Hair follicle dermal papilla cell (primary cell): ENCODE measurements around the gene HLA-DQB2.

GRCh38 chr6:32129242-32129684, 825 bp downstream of the FKBPL start:
- CAGE, long polyA plus RNA = no peak

- CAGE, long polyA plus RNA = no peak
These were observed 1.4 kb downstream of the PRRT1 start for GRCh38 chr6:32150305-32150709.

- CAGE, long polyA plus RNA = no peak
These were observed 601 bp upstream of the AGPAT1 start for GRCh38 chr6:32176474-32176895.

DNA sequence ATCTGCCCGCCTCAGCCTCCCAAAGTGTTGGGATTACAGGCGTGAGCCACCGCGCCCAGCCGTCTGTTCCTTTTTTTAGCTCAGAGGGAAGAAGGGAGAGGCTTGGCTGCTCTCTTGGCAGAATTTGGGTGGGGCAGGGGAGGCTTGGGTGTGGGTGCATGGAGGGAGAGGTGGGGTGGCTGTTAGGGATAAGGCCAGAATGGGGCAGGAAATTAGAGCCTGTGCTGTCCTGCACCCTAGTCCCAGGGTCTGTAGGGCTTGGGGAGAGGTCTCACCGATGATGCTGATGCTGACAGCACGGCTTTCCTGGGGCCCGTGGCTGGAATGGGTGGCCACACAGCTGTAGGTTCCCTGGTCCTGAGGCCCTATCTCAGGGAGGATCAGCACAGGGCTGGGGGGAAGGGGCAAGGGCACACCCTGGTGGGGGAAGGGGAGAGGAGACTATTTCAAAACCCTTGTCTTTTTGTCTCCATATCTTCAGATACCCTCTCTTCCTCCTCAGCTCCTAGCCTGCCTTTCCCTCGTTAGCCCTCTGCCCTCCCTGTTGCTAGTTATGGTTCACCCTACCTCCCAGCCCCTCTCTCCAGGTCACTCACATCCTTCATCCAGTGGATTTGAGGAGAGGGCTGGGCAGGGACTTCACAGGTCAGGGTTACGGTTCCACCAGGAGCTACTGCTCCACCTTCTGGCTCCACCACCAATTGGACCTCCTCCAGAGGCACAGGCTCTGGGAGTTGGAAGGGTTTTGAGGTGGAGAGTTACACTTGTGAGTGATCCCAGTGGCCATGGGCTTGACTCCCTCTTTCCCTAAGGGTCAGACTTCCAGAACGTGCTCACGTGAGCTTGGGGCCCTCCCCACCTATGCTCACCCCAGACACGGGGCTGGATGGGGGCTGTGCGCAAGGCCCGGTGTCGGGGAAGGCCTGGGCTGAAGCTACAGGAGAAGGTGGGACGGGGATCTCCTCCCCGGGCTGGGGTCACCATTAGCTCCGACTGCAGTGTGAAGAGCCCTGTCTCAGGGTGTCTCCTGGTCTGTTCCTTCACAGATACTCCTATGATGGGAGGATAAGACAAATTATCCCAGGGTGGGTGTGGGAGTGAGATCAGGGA, 1.7 kb downstream of the AGER start:
- CAGE, long polyA plus RNA = no peak

- CAGE, long polyA plus RNA = no peak
These were observed 391 bp downstream of the PBX2 start for GRCh38 chr6:32189503-32190118.

DNA sequence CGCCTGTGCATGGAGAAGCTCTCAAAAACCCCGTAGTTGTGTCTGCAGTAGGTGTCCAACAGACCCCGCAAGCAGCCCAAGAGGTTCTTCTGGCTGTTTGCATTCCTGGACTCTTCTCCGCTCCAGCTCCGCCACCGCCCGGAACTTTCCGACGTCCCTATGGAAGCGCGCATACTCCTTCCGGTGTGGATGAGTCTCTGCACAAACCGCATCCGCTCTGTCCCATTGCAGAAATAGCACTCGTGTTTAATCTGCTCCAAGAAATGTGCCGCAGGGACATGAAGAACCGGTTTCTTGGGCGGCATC, 20.1 kb downstream of the HLA-DRA start:
- CAGE, long polyA plus RNA = no peak

DNA sequence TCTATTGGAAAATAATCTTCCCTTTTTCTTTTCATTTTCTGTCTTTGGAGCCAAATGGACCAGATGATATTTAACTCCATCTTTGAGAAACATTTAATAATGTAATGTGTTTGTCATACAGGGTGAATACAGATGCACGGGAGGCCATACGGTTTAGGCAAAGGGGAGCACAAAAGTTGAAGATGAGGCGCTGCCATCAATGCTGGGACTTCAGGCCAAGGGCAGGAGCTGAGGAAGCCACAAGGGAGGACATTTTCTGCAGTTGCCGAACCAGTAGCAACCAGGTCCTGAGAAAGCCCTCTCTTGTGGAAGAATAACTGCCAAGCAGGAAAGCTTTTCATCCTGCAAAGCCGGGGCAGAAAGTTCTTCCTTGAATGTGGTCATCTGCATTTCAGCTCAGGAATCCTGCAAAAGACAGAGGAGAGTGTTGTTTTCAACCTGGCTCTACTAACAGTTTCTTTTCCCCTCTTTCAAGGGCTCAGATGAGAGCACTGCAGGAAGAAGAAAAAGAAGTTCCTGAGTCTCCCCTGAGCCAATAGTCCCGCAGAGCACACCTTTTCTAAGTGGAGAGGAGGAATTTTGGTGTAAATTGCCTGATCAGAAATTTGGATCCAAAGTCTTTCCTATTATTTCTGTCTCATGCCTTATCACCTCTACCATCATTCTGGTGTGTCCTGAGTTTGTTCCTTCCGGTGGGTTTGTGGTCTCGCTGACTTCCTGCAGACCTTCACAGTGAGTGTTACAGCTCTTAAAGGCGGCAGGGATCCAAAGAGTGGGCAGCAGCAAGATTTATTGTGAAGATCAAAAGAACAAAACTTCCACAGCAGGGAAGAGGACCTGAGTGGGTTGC, 10.7 kb downstream of the HLA-DRB1 start:
- CAGE, long polyA plus RNA = no peak

GRCh38 chr6:32581123-32581966, 8.3 kb downstream of the HLA-DRB1 start:
- CAGE, long polyA plus RNA = no peak

GRCh38 chr6:32588138-32588810, 1.4 kb downstream of the HLA-DRB1 start:
- CAGE, long polyA plus RNA = no peak

GRCh38 chr6:32623563-32624075, 13.6 kb upstream of the HLA-DQA1 start:
- CAGE, long polyA plus RNA = no peak

DNA sequence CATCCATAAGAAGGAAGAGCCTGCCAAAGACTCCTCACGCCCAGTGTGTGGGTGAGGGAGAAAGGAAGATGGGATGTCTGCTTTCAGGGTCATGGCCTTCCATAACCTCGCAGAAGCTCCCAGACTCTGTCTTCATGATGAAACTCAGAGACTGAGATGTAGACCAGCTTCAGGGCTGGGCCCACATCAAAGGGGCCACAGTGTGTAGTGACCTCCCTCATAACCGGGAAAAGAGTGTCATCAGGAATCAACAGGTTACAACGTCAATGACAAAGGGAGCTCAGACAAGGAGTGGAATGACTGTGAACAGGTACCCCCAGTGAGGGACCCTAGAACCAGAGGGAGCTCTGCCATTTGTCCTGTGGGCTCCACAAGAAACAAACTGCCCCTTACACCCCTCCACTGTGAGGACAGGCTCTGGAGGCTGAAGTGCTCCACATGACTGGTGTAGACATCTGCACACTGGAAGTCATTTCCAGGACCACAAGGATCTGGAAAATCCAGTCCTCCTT, 8.0 kb downstream of the HLA-DQB1 start:
- CAGE, long polyA plus RNA = no peak

- CAGE, long polyA plus RNA = no peak
These were observed at the start of gene HLA-DQB2 for GRCh38 chr6:32763427-32763726. HLA-DQB2 (minus strand) TSS chr6:32763532.

GRCh38 chr6:32937047-32937670, 3.7 kb downstream of the HLA-DMB start:
- CAGE, long polyA plus RNA = no peak

- CAGE, long polyA plus RNA = no peak
These were observed 19.0 kb upstream of the HLA-DOA start for GRCh38 chr6:33028351-33028835.

DNA sequence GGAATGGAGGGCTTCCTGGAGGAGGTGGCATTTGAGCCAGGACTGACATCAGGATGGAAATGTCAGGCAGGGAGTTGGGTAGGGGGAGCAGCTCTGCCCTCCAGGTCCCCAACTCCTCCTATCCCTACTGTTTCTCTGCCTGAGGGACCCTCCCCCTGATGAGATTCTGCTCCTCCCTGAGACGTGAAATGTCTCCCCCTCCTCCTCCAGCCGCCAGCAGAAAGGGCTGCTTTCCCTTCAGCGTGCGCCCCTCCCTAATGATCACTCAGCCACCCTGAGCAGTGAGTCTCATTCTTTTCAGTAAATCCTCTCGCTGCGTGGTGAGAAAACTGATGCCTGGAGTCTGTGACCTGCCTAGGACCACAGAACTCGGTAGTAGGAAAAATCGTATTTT, 40.7 kb downstream of the HLA-DPB1 start:
- CAGE, long polyA plus RNA = no peak

GRCh38 chr6:33191909-33192339, 343 bp downstream of the COL11A2 start:
- CAGE, long polyA plus RNA = no peak

DNA sequence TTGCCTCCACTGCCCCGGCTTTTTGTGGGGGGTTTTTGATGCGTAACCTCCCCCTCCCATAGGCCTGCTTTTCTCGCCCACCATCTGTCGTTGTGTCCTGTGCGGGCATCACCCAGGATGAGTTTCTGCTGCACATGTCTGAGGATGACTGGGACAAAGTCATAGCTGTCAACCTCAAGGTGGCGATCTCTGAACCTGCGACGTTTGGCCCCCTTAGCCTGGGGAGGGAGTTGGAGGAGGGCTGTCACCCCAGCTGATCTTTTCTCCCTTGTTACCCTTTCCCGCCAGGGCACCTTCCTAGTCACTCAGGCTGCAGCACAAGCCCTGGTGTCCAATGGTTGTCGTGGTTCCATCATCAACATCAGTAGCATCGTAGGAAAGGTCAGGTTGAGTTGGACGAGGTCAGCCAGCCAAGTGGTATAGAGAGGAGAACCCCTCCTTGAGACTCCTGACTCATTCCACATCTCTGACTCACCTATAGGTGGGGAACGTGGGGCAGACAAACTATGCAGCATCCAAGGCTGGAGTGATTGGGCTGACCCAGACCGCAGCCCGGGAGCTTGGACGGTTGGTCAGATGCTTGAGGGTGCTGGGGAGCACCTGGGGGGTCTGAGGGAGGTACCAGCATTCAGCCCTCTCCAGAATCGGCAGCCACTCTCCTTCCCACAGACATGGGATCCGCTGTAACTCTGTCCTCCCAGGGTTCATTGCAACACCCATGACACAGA, 868 bp downstream of the HSD17B8 start:
- CAGE, long polyA plus RNA = no peak

- CAGE, long polyA plus RNA = no peak
These were observed 1.2 kb downstream of the RGL2 start for GRCh38 chr6:33297634-33297824.

- CAGE, long polyA plus RNA = no peak
These were observed 15.5 kb upstream of the SMIM40 start for GRCh38 chr6:33344383-33345123.

DNA sequence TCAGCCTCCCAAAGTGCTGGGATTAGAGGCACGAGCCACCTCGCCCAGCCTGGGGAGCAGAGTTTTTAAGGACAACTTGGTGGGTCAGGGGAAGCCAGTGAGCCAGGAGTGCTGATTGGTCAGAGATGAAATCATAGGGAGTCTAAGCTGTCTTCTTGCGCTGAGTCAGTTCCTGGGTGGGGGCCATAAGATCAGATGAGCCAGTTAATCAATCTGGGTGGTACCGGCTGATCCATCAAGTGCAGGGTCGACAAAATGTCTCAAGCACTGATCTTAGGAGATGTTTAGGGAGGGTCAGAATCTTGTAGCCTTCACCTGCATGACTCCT, 15.7 kb upstream of the KIFC1 start:
- CAGE, long polyA plus RNA = no peak